H1 (cell line): Measurements from ENCODE around the genes POM121L12, PHKG1 and ZNF479.

DNA sequence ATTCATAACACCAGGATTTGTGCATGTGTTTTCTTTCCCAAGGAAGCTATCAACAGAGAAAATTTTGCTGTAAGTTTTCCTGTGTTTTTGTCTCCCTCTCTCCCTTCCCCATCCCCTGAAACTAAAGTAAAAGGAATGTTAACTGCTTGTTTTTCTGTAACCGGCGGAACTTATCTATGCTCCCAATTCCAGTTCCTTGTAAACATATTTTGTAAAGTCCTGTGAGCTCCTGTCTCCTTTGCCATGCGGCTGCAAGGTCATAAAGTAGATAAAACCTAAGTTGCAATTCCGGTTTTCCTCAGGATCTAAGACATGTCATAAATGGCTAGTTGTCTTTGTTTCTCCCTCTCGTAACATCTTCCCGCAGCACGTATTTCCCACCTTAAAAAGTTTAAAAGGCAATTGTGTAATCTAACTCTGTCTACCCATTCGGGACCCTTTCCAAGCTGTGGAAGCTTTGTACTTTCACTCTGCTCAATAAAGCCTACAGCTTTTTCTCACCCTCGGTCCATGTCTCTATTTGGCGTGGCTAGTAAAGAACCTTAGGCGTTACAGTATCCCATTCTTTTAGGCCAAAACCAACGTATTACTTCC, 78.9 kb upstream of the POM121L12 start:
- RRBS, result no CpG with 5 or more reads among the region's 12 CpGs
CAGE:
- cytosol, long polyA plus RNA, result no peak
- long polyA plus RNA, result no peak
- nucleus, long polyA plus RNA, result no peak

DNA sequence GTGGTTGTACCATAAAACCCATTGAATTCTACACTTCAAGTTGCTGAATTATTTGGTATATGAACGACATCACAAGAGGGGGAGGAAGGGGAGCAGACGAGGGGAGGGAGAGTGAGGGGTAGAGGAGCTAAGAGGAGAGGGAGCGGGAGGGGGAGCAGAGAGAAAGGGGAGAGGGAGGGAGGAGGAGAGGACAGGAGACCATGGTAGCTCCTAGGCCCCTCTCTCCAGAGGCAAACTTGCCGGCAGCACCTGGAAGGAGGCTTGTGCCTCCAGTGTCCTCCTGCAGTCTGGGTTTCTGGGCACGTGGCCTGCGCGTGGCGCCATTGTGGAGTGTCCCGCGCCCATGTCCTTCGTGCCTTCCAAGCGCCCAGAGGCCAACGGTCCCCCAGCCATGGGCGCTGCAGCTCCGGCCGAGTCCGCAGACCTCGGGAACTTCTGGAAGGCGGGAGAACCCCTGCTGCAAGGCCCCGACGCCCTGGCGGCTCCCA, at the start of gene POM121L12:
Gene POM121L12, plus strand, starts transcription at position 353 of the 488 bp plus-strand sequence.
- RRBS, result no CpG with 5 or more reads among the region's 22 CpGs
CAGE:
- cytosol, long polyA plus RNA, result no peak
- long polyA plus RNA, result no peak
- nucleus, long polyA plus RNA, result no peak

GRCh38 chr7:53984839-53985256, 557.3 kb upstream of the VSTM2A start:
- RRBS, result no CpG with 5 or more reads among the region's 3 CpGs
CAGE:
- cytosol, long polyA plus RNA, result no peak
- long polyA plus RNA, result no peak
- nucleus, long polyA plus RNA, result no peak

GRCh38 chr7:54542967-54543459, 838 bp downstream of the VSTM2A start:
- RRBS, result no CpG with 5 or more reads among the region's 7 CpGs
CAGE:
- cytosol, long polyA plus RNA, result no peak
- long polyA plus RNA, result no peak
- nucleus, long polyA plus RNA, result no peak

- RRBS, result no CpG with 5 or more reads among the region's 5 CpGs
CAGE:
- cytosol, long polyA plus RNA, result no peak
- long polyA plus RNA, result no peak
- nucleus, long polyA plus RNA, result no peak
These were observed 12.1 kb downstream of the SEC61G start for GRCh38 chr7:54746821-54747456.

- RRBS, result no CpG with 5 or more reads among the region's 5 CpGs
CAGE:
- cytosol, long polyA plus RNA, result no peak
- long polyA plus RNA, result no peak
- nucleus, long polyA plus RNA, result no peak
These were observed 56.7 kb downstream of the EGFR start for GRCh38 chr7:55075367-55076028.

DNA sequence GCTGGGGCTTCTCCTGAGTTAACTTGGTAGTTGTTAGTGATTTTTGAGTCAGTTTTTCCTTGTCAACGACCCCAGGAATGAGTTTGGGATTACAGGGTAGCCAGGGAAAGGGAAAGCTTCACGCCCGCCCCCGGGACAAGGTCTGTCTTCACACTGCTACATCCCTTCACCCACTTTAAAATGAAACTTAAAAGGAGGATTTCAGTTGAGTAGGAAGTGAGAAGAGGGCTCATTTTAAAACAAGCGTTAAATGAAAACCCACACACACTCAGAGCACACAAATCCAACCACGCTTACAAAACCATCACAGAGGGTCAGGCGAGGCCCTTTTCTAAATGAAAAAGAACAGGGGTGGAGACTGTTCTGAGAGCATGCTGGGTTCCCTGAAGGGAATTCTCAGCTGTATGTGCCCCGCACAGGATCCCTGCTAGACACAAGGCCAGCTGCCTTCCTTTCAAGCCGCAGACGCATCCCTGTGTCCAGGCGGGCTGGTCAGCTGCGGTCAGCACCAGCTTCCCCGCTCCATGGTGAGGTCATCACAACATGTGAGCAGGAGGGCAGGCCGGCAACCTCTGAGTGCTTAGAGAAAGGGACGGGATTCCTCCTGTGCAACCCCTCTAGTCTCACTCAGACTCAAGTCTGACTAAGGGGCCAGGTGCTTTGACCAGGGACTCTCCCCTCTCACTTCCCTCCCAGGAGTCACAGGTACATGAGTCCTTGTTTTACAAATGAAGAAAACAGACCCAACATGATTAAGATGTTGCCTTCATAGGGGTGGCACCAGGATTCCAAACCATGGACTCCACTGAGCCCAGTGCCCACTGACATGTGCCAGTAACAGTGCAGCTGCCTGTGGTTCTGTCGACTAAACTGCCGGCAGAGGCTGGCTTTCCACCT, 111.8 kb downstream of the EGFR start:
- RRBS, result no CpG with 5 or more reads among the region's 17 CpGs
CAGE:
- cytosol, long polyA plus RNA, result no peak
- long polyA plus RNA, result no peak
- nucleus, long polyA plus RNA, result no peak

GRCh38 chr7:55132387-55132811, 113.6 kb downstream of the EGFR start:
- RRBS, result no CpG with 5 or more reads among the region's 5 CpGs
CAGE:
- cytosol, long polyA plus RNA, result no peak
- long polyA plus RNA, result no peak
- nucleus, long polyA plus RNA, result no peak

DNA sequence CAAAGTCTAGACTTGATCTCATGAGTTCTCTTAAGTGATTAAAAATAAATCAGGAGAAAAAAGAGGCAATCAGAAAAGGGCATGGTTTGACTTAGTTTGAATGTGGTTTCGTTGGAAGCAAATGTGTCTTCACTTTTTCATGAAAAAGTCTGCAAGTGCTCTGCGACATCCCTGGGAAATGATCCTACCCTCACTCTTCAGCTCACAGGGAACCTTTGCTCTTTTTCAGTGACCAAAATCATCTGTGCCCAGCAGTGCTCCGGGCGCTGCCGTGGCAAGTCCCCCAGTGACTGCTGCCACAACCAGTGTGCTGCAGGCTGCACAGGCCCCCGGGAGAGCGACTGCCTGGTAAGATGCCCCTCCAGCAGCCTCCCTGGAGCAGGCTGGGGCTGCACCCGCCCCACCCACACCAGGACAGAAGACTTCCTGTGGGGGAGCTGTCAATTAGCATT, 133.5 kb downstream of the EGFR start:
- RRBS, result 94% methylated on average over 4 of the region's 8 CpGs
CAGE:
- cytosol, long polyA plus RNA, result no peak
- long polyA plus RNA, result no peak
- nucleus, long polyA plus RNA, result no peak

GRCh38 chr7:55178544-55179151, 159.8 kb downstream of the EGFR start:
- RRBS, result no CpG with 5 or more reads among the region's 12 CpGs
CAGE:
- cytosol, long polyA plus RNA, result no peak
- long polyA plus RNA, result no peak
- nucleus, long polyA plus RNA, result no peak

- RRBS, result no CpG with 5 or more reads among the region's 10 CpGs
CAGE:
- cytosol, long polyA plus RNA, result no peak
- long polyA plus RNA, result no peak
- nucleus, long polyA plus RNA, result no peak
These were observed 40.8 kb downstream of the LANCL2 start for GRCh38 chr7:55405927-55406335.

GRCh38 chr7:55427792-55428683, 62.9 kb downstream of the LANCL2 start:
- RRBS, result no CpG with 5 or more reads among the region's 17 CpGs
CAGE:
- cytosol, long polyA plus RNA, result no peak
- long polyA plus RNA, result no peak
- nucleus, long polyA plus RNA, result no peak

DNA sequence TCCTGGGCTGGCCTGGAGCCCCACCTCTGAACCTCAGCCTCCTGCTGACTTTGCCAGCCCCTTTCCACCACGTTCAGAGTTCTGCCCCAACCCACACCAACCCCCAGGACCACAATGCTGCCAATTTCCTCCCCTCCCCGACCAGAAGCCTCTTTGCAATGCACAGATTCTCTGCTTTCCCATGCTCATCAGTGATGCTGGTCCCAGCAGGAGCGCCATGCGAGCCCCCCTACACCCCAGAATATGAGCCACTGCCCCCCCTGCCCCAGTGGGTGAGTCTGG, 83.9 kb downstream of the VOPP1 start:
- RRBS, result no CpG with 5 or more reads among the region's 4 CpGs
CAGE:
- cytosol, long polyA plus RNA, result no peak
- long polyA plus RNA, result no peak
- nucleus, long polyA plus RNA, result no peak

DNA sequence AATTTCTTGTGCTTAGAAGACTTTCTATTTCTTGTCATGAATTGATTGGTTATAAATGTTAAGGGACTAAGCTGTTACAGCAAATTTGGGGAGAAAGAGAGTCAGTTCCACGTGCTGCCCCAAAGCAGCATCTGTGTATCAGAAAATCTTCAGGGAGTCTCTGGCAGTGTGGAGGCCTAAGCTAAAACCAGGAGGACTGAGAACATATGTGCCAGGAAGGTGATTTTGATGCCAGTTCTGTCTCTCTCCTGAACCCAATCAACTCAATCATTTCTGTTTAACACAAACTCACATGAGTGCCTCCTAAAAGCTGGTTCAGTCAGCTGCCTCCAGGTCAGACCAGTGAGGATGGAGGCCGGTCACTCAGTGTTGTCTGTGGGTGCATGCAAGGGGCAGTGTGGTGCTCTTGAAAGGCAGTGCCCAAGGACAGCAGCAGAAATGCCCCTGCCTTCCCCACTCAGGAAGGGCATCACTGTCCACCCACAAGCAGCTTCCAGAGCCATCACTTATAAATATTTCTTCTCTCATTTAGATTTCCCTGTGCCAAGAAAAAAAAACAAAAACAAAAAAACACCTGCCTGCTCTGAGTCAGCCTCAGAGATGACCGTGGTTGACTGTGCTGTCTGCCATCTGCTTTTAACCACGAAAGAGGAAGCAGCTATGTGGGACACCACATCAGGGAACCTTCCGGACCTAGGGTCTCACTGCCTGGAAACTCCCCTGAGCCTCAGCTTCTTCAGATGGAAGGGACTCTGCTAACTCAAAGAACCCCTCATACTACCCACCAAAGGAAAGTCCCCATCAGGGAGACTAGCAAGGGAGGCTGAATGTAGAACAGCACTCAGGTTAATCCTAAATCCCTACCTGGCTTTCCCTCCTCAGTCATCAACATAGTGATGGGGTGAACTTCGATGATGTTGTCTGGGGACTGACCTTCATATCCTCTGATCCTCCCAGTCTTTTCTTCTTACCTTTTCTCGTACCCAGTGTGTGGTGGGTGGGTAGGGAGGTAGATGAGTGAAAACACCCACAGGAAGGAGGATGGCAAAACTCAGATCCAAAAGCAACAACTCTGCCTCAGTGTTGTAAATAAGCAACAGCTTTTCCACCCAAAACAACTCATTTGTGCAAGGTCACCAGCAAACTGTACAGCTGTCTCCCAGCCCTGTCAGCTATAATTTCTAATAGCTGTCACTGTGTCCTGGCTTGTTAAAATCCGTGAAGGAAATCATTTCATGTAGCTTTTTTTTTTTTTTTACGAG, 39.0 kb downstream of the VOPP1 start:
- RRBS, result no CpG with 5 or more reads among the region's 9 CpGs
CAGE:
- cytosol, long polyA plus RNA, result no peak
- long polyA plus RNA, result no peak
- nucleus, long polyA plus RNA, result no peak

DNA sequence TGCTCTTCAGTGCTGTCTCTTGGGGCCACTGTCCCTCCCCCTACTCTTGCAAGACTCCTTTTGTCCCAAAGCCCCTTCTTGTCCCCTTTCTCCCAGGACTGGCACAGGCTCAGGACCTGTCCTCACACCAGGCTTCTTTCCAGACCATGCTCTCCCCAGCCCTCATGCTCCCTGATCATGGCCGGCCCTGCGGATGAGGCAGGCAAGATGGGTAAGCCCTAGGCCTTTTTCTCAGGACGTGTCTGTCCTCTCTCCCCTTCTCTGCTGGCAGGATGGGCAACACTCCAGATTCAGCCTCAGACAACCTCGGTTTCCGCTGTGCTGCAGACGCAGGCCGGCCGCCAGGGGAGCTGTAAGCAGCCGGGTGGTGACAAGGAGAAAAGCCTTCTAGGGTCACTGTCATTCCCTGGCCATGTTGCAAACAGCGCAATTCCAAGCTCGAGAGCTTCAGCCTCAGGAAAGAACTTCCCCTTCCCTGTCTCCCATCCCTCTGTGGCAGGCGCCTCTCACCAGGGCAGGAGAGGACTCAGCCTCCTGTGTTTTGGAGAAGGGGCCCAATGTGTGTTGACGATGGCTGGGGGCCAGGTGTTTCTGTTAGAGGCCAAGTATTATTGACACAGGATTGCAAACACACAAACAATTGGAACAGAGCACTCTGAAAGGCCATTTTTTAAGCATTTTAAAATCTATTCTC, 13.3 kb downstream of the PHKG1 start:
- RRBS, result no CpG with 5 or more reads among the region's 13 CpGs
CAGE:
- cytosol, long polyA plus RNA, result no peak
- long polyA plus RNA, result no peak
- nucleus, long polyA plus RNA, result no peak

DNA sequence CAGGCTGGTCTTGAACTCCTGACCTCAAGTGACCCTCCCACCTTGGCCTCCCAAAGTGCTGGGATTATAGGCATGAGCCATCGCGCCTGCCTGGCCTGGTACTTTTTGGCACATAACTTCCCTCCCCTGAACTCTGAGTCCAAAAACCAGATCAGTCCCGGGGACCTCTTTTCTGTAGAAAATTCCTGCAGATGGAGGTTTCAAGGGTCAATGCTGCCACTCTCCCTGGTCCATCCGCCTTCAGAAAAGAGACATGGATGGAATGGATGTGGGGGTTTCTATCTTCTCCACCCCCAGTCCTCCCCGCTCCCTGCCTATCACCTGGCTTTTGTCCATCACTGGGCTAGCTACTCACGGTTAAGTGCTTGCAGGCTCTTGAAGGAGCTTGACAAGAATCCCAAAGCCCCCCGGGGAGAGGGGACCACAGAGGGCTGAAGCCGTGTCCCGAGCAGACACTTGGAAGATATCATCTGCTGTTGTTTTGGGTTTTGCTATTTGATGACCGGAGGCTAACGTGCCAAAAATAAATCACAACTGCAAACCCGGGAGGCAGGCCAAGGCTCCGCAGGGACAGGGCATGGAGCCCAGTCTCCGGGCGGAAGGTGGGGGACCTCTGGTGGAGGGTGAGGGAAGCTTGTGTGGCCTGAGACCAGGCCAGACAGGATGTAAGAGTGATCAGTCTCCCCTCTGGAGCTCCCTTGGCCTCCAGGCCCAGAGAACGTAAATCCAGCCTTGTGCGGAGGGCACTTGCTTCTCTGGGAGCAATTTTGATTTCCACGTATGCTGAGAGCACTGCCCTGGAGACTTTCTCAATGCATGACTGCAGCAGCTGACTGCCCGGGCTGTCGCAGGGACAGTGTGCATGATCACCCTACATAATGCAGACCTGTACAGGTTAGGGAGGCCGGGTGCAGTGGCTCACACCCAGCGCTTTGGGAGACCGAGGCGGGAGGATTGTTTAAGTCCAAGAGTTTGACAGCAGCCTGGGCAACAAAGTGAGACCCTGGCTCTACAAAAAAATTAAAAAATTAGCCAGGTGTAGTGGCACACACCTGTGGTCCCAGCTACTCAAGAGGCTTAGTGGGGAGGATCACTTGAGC, at the start of gene PHKG1:
Gene PHKG1, minus strand, starts transcription at position 472 of the 1,100 bp plus-strand sequence.
- RRBS, result 85% methylated on average over 9 of the region's 24 CpGs
CAGE:
- cytosol, long polyA plus RNA, result no peak
- long polyA plus RNA, result no peak
- nucleus, long polyA plus RNA, result no peak

DNA sequence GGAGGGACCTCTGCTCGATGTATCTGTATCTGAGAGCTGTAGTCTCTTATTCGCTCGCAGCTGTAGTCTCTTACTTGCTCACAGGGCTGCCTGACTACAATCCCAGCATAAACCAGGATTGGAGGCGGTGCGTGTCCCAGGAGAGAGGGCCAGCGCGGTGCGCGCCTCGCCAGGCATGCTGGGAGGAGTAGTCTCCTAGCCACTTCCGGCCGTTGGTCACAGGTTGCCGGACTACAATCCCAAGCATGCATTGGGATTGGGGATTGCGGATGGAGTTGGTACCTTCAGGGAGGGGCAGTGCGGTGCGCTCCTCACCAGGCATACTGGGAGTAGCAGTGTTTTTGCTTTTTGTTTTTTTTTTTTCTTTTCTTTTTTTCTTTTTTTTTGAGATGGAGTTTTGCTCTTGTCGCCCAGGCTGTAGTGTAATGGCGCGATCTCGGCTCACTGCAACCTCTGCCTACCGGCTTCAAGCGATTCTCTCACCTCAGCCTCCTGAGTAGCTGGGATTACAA, 421.8 kb upstream of the NUPR2 start:
- RRBS, result no CpG with 5 or more reads among the region's 22 CpGs
CAGE:
- cytosol, long polyA plus RNA, result no peak
- long polyA plus RNA, result no peak
- nucleus, long polyA plus RNA, result no peak

DNA sequence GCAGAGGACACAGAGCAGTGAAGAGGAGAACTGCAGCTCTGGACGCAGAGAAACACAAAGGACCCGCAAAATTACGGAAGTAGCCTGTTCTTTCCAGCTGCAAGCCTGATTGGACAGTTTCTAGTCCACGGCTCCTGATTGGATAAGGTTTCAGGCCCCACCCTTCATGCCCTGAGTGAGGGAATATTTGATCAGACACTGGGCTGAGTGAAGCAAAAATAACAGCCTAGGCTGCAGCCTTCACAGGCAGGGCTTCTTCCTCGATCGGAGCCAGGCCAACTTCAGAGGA, at the start of gene ZNF479:
Gene ZNF479, minus strand, starts transcription at position 60 of the 289 bp plus-strand sequence.
- RRBS, result no CpG with 5 or more reads among the region's 6 CpGs
CAGE:
- cytosol, long polyA plus RNA, result no peak
- long polyA plus RNA, result no peak
- nucleus, long polyA plus RNA, result no peak

GRCh38 chr7:57203475-57203910, 71.3 kb upstream of the ZNF479 start:
- RRBS, result no CpG with 5 or more reads among the region's 31 CpGs
CAGE:
- cytosol, long polyA plus RNA, result no peak
- long polyA plus RNA, result no peak
- nucleus, long polyA plus RNA, result no peak

DNA sequence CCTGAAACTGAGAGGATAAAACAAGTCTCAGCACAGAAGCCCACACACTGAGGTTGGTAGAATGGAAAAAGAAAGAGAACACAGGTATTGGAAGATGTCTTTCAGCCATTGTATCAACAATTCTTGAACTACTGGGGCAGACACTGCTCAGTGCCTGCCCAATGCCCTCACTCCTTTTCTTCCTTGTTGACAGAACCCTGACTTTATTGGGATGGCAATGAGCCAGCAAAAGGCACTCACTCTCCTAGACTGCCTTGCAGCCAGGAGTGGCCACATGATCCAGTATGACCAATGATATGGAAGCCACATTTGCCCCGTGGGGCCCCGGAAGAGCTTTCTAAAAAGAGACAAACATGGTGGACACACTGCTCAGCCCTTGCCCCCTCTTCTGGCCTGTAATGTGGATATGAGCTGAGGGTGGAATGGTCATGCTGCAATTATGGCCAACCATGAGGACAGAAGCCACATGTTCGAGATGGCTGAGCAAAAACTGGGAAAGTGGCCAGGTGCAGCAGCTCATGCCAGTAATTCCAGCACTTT, 88.5 kb upstream of the ZNF716 start:
- RRBS, result no CpG with 5 or more reads among the region's 3 CpGs
CAGE:
- cytosol, long polyA plus RNA, result no peak
- long polyA plus RNA, result no peak
- nucleus, long polyA plus RNA, result no peak